H1 (cell line): Measurements from ENCODE around the genes KCNE3 and POLD3.

GRCh38 chr11:74001429-74002210, 7.3 kb downstream of the UCP3 start:
- RRBS = no CpG with 5 or more reads among the region's 17 CpGs
CAGE:
- cytosol, long polyA plus RNA = no peak
- long polyA plus RNA = no peak
- nucleus, long polyA plus RNA = no peak

DNA sequence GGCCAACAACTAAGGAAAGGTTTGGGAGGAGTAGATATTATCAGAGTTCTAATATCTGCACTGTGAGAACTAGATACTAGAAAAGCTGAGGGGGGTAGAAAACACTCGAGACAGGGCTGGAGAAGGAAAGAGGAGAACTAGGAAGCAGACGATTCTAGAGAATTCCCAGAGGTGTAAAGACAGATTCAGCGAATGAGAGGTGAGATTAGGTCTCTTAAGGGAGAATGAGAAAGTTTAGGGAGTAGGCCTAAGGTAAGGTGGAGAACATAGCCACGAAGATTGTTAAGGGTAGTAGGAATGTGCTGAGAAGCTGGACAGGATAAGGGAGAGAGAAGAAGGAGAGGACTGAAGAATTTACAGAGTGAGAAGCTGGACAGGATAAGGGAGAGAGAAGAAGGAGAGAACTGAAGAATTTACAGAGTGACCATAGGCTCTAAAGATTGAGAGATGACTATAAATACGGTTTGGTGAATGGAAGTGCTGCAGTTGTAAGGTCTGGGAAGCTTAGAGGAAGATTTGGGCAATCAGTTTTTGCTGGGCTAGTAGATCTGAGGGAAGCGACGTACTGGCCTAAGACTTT, 916 bp downstream of the PPME1 start:
- RRBS = no CpG with 5 or more reads among the region's 7 CpGs
CAGE:
- cytosol, long polyA plus RNA = no peak
- long polyA plus RNA = no peak
- nucleus, long polyA plus RNA = no peak

GRCh38 chr11:74417451-74417883, 19.2 kb upstream of the PGM2L1 start:
- RRBS = no CpG with 5 or more reads among the region's 2 CpGs
CAGE:
- cytosol, long polyA plus RNA = no peak
- long polyA plus RNA = no peak
- nucleus, long polyA plus RNA = no peak

GRCh38 chr11:74467391-74468546, at the start of gene KCNE3:
KCNE3 (minus strand) TSS chr11:74467549.
- RRBS = 30% methylated on average over 5 of the region's 41 CpGs
CAGE:
- cytosol, long polyA plus RNA = start-site peak on the minus strand at chr11:74467540-74467779, 64 reads
- long polyA plus RNA = start-site peak on the minus strand at chr11:74467508-74467587, 23 and 56 reads in 2 replicates
- nucleus, long polyA plus RNA = no peak

GRCh38 chr11:74581136-74581677, 11.2 kb upstream of the POLD3 start:
- RRBS = no CpG with 5 or more reads among the region's 2 CpGs
CAGE:
- cytosol, long polyA plus RNA = no peak
- long polyA plus RNA = no peak
- nucleus, long polyA plus RNA = no peak

GRCh38 chr11:74592373-74593436, at the start of gene POLD3:
POLD3 (plus strand) TSS chr11:74592582.
- RRBS = no CpG with 5 or more reads among the region's 65 CpGs
CAGE:
- cytosol, long polyA plus RNA = start-site peak on the plus strand at chr11:74592571-74592645, 1,176 reads
- long polyA plus RNA = start-site peak on the plus strand at chr11:74592572-74592659, 1,103 and 944 reads in 2 replicates
- nucleus, long polyA plus RNA = start-site peak on the plus strand at chr11:74592597-74592639, 497 reads

- RRBS = no CpG with 5 or more reads among the region's 20 CpGs
CAGE:
- cytosol, long polyA plus RNA = no peak
- long polyA plus RNA = start-site peak on the minus strand at chr11:74745714-74745719, 38 and 51 reads in 2 replicates; start-site peak on the minus strand at chr11:74746160-74746166, 111 and 83 reads in 2 replicates
- nucleus, long polyA plus RNA = start-site peak on the minus strand at chr11:74746160-74746166, 217 reads
Observed at GRCh38 chr11:74745451-74746292, 3.0 kb upstream of the RNF169 start.

DNA sequence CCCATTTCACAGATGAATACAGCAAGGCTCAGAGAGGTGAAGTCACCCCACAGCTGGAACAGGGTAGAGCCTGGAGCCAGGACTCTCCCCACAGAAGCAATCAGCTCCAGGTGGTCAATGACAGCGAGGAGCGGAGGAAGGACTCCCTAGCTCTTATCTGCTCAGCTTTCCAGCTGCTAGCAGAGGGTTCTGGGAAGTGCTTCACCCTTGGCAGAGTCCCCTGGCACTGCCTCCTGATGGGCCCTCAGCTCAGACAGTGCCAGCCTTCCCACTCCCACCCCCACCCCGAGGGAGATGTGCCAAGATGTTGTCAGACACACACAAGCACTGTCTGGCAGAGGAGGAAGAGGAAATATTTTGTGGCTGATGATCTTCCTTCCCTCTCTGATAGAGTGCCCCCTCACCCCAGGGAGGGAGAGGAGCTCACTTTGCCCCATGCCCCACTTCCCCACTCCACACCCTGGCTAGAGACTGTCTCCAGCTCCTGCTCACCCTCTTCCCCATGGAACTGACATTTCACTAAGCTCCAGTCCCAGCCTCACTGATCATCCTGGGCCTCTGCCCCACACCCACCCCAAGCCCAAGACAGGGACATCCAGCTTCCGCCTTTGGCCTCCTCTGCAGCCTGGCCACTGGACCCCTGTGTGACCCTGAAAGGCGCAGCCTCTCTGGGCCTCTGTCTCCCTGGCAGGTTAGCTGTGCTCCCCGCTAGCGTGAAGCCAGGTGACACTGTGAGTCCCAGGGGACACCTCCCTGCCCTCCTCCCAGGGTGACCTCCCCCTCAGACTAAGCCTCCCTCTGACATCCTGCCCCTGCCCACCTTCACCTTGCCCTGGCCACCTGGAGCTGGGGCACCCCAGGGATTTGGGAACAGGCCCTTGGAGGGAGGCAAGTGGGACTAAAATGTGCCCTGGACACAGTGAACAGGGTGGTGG, 44.4 kb downstream of the SLCO2B1 start:
- RRBS = no CpG with 5 or more reads among the region's 7 CpGs
CAGE:
- cytosol, long polyA plus RNA = no peak
- long polyA plus RNA = no peak
- nucleus, long polyA plus RNA = no peak

DNA sequence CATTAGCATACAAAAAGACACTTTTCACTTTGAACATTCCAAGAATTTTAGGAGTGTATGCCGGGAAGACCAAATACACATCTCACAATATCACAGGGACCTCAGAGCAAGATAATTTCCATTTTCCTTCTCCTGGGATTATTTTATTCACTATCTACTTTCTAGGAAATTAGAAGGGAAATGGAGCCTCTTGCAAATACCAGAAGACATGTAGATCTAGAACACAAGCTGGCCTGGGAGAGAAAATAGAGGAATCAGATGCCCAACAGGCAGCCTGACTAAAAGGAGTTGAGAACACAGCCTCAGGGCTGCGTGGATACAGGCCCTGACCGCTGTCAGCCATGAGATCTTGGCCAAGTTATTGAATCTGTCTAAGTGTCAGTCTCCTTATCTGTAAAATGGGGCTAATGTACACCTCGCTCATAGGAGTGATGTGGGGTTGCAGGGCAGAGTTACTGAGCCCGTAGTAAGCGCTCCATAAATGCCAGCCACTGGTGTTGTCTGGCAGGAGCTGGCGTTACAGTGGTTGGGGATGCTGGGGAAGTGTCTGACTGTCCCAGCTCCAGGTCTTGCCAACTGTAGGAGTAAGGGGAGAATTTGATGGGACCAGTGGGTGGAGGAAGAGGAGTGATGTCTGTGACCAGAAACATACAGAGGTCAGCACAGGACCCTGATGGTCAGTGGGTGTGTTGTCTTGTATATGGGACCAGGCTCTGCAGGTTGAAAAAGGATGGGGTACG, 38.4 kb upstream of the TPBGL start:
- RRBS = no CpG with 5 or more reads among the region's 8 CpGs
CAGE:
- cytosol, long polyA plus RNA = no peak
- long polyA plus RNA = no peak
- nucleus, long polyA plus RNA = no peak

GRCh38 chr11:75204699-75205712, 35.6 kb upstream of the TPBGL start:
- RRBS = no CpG with 5 or more reads among the region's 10 CpGs
CAGE:
- cytosol, long polyA plus RNA = no peak
- long polyA plus RNA = no peak
- nucleus, long polyA plus RNA = no peak

DNA sequence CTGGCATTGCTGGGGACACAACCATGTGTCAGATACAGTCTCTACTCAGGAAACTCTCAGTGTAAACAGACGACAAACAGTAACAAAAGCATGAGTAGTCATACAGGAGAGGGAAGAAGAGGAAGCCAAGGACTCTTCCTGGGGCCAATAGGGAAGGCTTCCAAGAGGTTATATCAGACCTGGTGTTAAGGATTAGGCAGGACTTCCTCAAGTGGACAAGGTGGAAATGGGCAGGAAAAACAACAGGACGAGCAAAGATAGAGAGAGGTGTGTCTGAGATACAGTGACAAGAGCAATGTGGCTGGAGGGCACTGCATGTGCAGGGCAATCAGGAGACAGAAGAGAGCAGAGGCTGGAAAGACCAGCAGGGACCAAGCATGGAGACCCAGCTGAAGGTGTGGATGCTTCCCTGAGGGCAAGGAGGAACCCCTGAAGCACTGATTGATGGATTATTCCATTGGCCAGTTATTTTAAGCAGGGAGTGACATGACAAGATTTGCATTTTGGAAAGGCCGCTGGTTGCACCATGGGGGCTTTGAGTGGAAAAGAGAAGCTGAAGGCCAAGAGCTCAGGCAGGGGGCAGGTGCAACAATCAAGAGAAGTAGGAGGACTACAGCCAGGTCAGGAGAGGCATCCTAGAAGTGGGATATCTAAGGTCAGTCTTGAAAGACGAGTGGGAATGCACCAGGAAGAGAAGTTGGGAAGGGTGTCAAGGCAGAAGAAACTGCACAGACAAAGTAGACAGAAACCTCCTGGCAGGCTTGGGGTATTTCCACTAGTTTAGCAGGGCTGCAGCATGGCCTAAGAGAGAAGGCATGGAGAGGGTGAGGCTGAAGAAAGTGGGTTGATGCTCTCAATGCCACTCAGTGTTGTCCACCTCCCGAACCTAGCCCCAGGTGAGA, 31.4 kb upstream of the TPBGL start:
- RRBS = no CpG with 5 or more reads among the region's 5 CpGs
CAGE:
- cytosol, long polyA plus RNA = no peak
- long polyA plus RNA = no peak
- nucleus, long polyA plus RNA = no peak

GRCh38 chr11:75261915-75262327, 21.3 kb downstream of the TPBGL start:
- RRBS = no CpG with 5 or more reads among the region's 6 CpGs
CAGE:
- cytosol, long polyA plus RNA = no peak
- long polyA plus RNA = no peak
- nucleus, long polyA plus RNA = no peak

GRCh38 chr11:75265872-75266655, 25.5 kb downstream of the TPBGL start:
- RRBS = 57% methylated on average over 1 of the region's 17 CpGs
CAGE:
- cytosol, long polyA plus RNA = no peak
- long polyA plus RNA = no peak
- nucleus, long polyA plus RNA = no peak

DNA sequence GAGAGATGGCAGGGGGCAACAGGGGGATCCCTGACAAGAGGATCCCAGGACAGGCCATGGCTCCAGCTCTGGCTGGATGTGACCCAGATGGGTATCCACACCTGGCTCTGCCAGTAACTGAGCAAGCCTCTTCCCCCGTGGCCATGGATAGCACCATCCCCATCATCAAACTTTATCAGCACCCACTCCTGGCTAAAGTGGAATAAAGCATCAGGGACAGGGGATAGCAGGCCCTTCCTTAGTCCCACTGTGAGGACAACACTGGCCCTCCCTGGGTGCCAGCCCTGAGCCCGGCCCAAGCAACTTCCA, 43.7 kb downstream of the ARRB1 start:
- RRBS = no CpG with 5 or more reads among the region's 2 CpGs
CAGE:
- cytosol, long polyA plus RNA = no peak
- long polyA plus RNA = no peak
- nucleus, long polyA plus RNA = no peak

- RRBS = 3% methylated on average over 5 of the region's 21 CpGs
CAGE:
- cytosol, long polyA plus RNA = no peak
- long polyA plus RNA = no peak
- nucleus, long polyA plus RNA = no peak
Observed at GRCh38 chr11:75351384-75351563, 187 bp downstream of the ARRB1 start.

DNA sequence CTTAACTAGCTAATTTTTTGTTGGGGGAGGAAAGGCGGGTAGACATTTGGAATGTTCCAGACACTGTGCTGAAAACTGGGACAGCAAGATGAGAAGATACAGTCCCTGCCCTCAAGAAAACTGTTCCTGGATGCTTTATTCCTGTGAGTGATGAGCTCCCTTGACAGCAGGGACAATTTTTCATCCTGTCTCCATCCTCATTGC, 21.0 kb upstream of the ARRB1 start:
- RRBS = no CpG with 5 or more reads among the region's 1 CpG
CAGE:
- cytosol, long polyA plus RNA = no peak
- long polyA plus RNA = no peak
- nucleus, long polyA plus RNA = no peak

GRCh38 chr11:75476709-75477448, 43.9 kb upstream of the KLHL35 start:
- RRBS = 85% methylated on average over 2 of the region's 10 CpGs
CAGE:
- cytosol, long polyA plus RNA = no peak
- long polyA plus RNA = no peak
- nucleus, long polyA plus RNA = no peak

DNA sequence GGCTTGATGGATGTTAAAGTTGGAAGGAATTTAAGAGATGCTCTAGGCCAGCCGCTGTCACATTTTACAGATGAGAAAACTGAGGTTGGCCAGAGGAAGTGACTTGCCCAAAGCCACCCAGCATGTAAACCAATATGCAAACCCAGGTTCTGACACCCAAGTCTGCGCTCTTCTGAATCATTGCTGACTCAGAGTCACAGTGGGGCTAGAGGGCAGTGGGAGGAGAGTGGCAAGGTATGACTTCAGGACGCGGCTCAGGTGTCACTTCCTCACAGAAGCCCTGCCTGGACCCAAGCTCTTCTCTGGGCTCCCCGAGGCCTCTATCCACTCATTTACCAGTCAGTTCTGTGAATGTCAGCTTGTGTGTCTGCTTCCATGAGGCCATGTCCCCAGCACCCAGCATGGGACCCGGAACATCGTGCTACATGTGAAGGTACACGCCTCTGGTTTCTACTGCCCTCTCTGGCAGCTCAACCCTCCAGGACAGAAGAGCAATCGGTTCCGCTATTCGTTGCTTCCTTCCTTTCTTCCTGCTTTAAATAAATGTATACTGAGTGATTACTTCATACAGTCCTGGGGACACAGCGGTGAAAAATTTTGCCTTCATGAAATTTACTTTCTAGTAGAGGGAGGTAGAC, 11.5 kb upstream of the GDPD5 start:
- RRBS = no CpG with 5 or more reads among the region's 12 CpGs
CAGE:
- cytosol, long polyA plus RNA = no peak
- long polyA plus RNA = no peak
- nucleus, long polyA plus RNA = no peak

GRCh38 chr11:75634992-75635400, 33.8 kb downstream of the MAP6 start:
- RRBS = no CpG with 5 or more reads among the region's 8 CpGs
CAGE:
- cytosol, long polyA plus RNA = no peak
- long polyA plus RNA = no peak
- nucleus, long polyA plus RNA = no peak

GRCh38 chr11:75719108-75719532, 1.5 kb downstream of the MOGAT2 start:
- RRBS = no CpG with 5 or more reads among the region's 3 CpGs
CAGE:
- cytosol, long polyA plus RNA = no peak
- long polyA plus RNA = no peak
- nucleus, long polyA plus RNA = no peak